Metastatic Liver Carcinoma in the Lung (tissue), 2 donors: ENCODE results near the gene ANKDD1B.

- PRO-cap, 2 experiments: no peak in any of the 2 experiments
Measured at GRCh38 chr5:69513893-69514272, 21.3 kb downstream of the OCLN start.

GRCh38 chr5:71586478-71587051, 575 bp upstream of the MCCC2 start:
- PRO-cap, 2 experiments: peak in 1 of 2 experiments; most common plus-strand start chr5:71586850 (in 1)

- PRO-cap, 2 experiments: no peak in any of the 2 experiments
Measured at GRCh38 chr5:72637068-72637516, 129.9 kb upstream of the ZNF366 start.

DNA sequence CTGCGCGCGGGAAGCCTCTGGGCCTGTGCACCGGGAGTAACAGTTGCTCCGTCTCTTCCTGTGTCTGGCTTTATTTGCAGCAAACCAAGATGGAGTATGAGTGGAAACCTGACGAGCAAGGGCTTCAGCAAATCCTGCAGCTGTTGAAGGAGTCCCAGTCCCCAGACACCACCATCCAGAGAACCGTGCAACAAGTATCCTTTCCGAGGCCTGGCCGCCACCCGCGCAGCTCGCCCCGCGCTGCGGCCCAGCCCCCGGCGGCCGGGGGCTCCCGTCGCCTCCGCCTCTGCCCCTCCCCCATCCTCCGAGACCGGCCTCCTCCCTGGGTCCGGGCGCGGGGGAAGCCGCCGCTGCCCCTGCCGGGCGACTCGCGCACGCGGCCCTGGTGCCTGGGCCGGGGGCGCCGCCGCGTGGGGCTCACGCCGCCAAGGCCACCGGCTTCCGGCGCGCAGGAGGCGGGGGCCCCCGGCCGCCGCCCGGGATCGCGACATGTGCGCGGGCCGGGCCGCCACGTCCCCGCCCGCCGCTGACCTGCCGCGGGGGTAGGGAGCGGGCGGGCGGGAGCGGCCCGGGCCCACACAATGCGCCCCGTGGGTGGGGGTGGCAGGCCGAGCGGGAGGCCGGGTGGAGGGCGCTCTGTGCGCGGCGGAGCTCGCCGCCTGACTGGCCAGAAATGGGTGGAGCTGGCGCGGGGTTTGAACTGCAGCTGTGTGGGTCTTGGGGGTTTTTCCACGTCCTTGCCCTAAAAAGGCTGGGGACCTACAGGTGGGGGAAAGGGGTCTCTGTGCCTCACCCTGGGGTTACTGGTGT, 32.0 kb downstream of the TNPO1 start:
- PRO-cap, 2 experiments: peak in 2 of 2 experiments; most common plus-strand start position 97 of the sequence (in 1); most common minus-strand start position 76 of the sequence (in 1)

DNA sequence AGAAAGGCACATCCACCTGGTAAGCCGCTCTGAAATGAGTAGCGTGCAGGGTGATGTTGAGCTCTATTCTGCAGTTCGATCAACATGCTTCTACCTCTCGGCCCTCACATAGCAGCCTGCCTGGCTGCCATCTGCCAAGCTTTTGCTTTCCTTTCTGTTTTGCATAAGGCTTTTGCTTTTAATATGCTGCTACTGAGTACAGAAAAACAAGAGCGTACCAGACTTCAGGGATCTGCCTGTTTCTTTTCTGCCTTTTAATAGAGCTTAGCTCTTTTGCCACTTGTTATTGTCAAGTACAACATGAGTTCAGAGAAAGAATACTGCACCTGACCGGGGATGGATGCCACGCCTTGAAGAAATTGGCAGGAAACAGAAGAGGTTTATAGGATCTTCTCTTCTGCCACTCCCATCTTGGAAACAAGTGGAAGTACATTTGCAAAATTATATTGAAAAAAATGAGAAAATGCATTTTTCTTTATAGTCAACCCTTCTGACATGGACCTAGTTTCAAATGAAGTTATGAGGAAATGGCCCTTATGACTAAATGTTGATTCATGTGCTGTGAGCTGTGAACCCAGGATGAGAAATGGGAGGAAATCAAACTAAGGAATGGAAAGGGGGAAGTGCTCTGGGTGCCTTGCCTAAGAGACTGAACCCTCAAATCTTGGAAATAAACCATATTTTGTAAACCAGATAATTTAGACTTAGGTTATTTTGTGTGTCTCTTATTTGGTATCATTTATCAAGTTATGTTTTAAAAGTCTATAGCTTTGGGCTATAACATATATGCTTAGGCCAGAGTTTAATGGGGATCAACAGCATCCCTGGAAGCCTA, 3.9 kb upstream of the FCHO2 start:
- PRO-cap, 2 experiments: no peak in any of the 2 experiments

- PRO-cap, 2 experiments: no peak in any of the 2 experiments
Measured at GRCh38 chr5:73087311-73088170, 32.8 kb upstream of the TMEM171 start.

- PRO-cap, 2 experiments: no peak in any of the 2 experiments
Measured at GRCh38 chr5:73513963-73514308, 15.7 kb downstream of the BTF3 start.

- PRO-cap, 2 experiments: peak in 1 of 2 experiments; most common minus-strand start chr5:73664058 (in 1)
Measured at GRCh38 chr5:73663919-73664249, 37.9 kb downstream of the ARHGEF28 start.

DNA sequence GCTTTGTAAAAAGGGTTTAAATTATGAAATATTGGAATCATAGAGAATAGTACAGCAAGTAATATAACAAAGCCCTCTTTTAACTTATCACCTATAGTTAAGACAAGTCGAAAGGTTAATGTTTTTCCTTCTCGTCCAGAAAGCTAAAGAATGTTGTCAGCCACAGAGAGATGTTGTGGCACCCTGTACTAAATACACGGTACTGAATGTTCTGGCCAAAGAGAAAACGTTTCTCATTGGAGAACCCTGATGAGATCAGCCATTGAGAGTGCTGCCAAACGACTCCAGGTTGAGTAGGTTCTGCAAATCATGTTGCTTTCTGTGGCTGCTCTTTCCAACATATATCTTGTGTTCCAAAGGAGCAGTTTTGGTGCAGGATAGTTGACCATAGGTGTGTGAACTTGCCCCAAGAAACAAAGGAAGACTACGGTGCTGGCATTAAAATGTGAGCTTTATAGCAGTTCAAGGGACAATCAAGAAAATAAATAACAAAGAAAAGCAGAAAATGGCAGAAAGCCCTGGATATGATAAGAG, 102.5 kb downstream of the ARHGEF28 start:
- PRO-cap, 2 experiments: no peak in any of the 2 experiments

GRCh38 chr5:73901470-73901987, 275.5 kb downstream of the ARHGEF28 start:
- PRO-cap, 2 experiments: no peak in any of the 2 experiments

GRCh38 chr5:74538183-74538649, 102.3 kb downstream of the ENC1 start:
- PRO-cap, 2 experiments: no peak in any of the 2 experiments

GRCh38 chr5:74630374-74630967, 10.1 kb downstream of the ENC1 start:
- PRO-cap, 2 experiments: no peak in any of the 2 experiments

DNA sequence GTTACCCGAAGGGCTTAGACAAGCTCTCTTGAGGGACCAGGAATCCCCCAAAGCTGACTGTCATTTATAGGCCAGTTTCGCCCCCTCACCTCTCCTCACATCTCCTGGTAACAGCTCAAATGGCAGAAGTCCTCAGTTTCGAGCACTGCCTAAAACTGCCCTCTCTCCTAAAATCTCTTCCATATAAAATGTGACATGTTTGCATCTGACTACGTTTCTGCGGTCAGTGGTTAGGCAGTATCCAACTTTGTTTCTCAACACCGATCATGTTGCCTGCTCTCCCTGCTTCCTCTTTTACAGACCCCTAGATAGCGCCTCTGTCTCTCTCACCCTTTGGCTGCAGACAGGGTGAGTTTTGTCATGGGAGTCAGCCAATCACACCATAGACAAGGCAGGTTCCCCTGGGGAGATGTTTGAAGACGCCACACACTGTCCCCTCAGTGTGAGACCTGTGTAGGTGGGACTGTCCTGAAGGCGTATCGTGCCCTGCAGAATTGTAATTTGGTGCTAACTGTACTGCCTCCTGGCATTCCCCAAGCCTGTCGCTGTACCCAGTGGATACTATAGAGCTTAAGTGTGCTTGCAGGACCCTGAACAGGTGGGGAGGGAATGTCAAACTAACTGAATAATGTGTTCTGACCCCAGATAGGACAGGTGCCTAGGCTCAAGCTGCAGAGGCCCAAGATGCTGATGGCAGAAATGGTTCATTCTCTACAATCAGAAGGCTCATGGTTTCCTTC, 1.0 kb downstream of the HEXB start:
- PRO-cap, 2 experiments: peak in 1 of 2 experiments; most common plus-strand start position 440 of the sequence (in 1); most common minus-strand start position 296 of the sequence (in 1)

GRCh38 chr5:74947965-74948579, 81.9 kb upstream of the FAM169A start:
- PRO-cap, 2 experiments: no peak in any of the 2 experiments

- PRO-cap, 2 experiments: no peak in any of the 2 experiments
Measured at GRCh38 chr5:75162447-75162750, 74.3 kb downstream of the ANKRD31 start.

- PRO-cap, 2 experiments: no peak in any of the 2 experiments
Measured at GRCh38 chr5:75348011-75348448, 11.0 kb downstream of the HMGCR start.

DNA sequence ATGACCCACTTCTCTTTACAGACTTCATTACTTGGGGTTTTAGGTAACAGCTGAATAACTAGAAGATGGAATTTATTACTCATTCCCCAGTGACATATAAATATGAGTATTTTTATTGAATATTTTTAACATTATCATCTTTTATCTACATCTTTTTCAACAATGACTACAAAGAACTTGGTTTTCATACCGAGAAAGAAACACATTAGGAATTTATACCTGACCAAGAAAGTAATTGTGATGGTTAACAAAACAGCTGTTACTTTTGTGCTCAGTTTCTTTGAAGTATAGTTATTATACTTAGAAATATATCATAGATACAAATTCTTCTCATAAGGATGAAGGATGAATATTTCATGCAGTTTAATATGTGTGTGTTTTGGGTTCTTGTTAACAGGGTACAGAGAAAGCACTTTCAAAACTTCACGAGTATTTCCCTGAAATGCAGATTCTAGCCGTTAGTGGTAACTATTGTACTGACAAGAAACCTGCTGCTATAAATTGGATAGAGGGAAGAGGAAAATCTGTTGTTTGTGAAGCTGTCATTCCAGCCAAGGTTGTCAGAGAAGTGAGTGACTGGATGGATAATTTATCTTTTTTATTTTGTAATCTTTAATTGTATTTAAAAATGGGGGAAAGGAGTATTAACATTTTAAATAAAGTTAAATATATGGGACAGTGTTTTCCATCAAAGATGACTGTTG, 21.4 kb downstream of the HMGCR start:
- PRO-cap, 2 experiments: no peak in any of the 2 experiments

DNA sequence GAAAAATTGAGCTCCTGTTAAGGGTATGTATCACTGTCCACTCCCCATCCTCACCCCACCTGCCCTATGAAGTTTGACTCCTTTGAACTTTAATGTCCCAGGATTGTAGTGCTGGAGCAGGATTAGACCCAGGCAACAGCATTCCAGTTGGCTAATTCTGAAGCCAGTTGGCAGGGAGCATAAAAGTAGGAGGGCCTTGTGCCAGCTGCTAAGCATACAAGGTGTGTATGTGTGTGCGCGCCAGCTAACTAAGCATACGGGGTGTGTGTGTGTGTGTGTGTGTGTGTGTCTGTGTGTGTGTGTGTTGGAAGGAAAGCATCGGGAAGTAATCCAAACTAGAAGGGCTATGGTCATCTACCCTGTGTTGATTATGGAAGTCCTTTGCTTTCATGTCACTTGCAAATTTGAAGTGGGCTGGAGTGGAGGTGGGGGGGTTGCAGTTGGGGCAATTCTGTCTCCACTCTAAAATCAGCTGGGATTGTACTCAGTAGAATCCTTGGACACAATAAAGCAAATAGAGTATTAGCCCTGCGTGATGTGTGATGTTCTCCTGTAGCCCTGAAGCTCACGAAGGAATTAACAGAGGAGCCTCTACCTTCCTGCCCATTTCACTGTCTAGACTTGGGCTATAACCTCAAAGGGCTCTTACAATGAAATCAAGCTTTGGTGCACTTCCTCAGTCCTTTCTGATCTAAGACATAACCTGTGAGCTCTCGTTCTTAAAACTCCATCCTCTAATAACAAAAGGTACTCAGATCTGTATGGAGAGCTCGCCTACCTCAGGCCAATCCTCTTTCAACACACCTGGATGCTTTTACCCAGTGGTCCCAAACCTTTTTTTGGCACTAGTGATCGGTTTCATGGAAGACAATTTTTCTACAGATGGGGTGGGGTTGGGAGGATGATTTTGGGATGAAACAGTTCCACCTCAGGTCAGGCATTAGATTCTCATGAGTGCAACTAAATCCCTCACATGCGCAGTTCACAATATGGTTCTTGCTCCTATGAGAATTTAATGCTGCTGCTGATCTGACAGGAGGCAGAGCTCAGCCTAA, 27.0 kb downstream of the HMGCR start:
- PRO-cap, 2 experiments: no peak in any of the 2 experiments

DNA sequence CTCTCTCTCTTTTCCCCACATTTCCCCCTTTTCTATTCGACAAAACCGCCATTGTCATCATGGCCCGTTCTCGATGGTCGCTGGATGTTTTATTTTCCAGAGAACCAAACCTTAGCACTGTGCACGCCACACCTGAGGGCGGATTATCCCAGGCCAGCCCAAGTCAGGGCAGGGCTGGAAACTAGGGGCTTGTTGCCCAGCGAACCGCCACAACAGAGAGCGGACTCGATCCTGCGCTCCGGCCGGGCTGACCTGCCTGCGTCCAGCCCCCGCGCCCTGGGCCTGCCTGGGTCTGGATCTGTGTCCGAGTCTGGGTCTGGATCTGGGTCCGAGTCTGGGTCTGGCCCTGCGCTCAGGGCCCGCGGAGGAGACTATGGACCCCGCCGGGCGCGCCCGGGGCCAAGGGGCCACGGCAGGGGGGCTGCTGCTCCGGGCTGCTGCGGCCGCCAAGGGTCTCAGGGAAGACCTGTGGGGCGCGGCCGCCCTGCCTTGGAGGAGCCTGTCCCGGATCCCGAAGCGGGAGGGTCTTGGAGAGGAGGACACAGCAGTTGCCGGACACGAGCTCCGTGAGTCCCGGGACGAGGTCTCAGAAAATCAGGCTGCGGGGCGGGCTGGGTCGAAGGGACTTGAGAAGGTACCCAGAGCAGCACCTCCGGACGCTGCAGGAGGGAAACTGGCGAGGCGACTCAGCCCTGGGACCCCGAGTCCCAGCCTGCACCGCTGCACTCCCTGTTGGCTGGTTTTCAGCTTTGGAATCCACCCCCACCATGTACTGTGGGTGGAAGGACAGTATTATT, at the start of gene ANKDD1B:
Gene ANKDD1B, plus strand, starts transcription at position 192 of the 797 bp plus-strand sequence.
- PRO-cap, 2 experiments: peak in 1 of 2 experiments; most common plus-strand start position 222 of the sequence (in 1)

DNA sequence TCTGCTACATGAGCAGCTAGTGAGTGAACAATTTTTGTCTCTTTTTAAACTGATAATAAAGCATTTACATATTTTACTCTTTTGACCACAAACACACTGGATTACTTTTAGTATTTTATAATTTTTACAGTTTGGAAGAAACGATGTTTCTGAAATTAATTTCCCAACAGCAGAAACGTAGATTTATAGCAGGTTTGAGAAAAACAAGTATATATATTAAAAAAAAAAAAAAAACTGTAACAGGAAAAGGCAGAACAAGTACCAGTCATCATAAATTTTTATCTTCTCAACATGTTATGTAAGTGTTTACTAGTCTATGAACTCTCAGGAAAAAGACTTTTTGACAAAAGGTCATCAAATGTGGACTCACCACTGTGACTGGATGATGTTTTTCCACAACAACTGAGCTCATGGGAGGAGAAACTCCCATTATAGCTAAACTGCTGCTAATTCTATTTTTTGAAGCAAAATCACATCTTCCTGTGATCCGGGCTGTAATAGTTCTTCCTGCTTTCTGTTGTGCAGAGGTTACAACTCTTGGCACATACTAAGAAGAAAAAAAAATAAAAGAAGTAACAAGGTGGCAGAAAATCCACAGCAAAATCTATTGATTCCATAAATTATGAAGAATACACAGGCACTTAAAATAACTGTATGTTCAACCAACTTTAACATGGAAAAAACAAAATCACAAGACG, 39.7 kb downstream of the POC5 start:
- PRO-cap, 2 experiments: no peak in any of the 2 experiments